Foreskin keratinocyte (primary cell): ENCODE data around the gene LRRC37A3.

- RAMPAGE, total RNA: no peak
Observed at GRCh38 chr17:64150070-64151107, 20.4 kb upstream of the ERN1 start.

GRCh38 chr17:64277801-64278280 lies 14.8 kb upstream of the TEX2 start:
- RAMPAGE, total RNA: no peak

DNA sequence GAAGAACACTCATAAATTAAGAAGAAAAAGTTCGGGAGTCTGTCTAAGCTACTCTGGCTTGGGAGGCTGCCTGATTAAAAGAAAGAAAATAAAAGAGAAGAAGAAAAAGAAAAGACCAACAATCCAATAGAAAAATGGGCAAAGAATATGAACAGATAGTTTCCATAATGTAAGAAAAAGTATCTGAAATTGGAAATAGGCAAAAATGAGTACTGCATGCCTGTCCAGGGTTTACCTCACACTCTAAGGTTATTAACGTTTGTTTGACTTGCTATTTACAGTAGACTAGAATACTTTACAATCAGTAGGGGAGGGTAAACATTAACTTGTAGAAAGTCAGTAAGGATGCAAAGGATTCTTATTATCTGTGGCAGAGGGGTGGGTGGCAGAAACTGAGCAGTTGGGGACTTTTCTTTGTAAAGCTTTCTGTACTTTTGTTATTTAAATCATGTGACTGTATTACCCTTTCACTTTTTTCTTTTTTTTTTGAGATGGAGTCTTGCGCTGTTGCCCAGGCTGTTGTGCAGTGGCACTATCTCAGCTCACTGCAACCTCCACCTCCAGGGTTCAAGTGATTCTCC lies 5.4 kb upstream of the PECAM1 start:
- RAMPAGE, total RNA: no peak

DNA sequence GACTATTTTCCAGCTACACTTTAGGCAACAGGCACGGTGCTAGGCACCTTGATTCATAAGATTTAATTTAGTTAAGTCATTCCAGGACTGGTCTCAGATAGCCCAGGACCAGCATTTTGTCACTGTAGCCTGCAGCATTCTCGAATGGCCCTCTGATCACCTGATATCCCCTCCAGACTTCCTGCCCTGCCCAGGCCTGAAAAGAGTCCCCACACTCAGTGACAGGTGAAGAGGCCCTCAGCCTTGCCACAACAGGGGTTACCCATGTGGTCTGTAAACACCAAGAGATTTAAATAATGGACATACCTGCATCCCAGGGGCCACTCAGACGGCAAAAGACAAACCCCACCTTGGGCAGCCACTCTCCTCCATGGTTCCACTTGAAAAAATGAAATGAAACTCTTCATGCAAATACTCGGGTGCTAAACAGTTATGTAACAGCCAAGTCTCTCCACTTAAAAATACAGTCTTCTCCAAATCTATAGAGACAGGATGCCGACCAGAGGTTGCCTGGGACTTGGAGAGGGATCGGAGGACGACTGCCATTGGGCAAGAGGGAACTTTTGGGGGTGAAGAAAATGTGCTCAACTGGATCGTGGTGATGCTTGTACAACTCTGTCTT lies 22.9 kb upstream of the PECAM1 start:
- RAMPAGE, total RNA: no peak

GRCh38 chr17:64418495-64419009 lies 27.9 kb upstream of the PECAM1 start:
- RAMPAGE, total RNA: no peak

DNA sequence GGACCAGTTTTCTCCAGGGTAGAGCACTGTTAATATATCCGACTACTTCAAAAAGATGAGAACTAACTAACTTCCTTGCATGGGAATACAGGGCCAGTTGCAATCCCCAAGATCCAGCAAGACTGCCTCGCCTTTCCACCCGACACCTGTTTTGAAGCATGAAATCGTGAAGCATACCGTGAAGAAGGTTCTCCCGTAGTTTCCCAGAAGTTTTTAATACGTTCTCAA lies 710 bp downstream of the POLG2 start:
- RAMPAGE, total RNA: no peak

GRCh38 chr17:64503742-64504403 lies 2.2 kb downstream of the DDX5 start:
- RAMPAGE, total RNA: no peak

DNA sequence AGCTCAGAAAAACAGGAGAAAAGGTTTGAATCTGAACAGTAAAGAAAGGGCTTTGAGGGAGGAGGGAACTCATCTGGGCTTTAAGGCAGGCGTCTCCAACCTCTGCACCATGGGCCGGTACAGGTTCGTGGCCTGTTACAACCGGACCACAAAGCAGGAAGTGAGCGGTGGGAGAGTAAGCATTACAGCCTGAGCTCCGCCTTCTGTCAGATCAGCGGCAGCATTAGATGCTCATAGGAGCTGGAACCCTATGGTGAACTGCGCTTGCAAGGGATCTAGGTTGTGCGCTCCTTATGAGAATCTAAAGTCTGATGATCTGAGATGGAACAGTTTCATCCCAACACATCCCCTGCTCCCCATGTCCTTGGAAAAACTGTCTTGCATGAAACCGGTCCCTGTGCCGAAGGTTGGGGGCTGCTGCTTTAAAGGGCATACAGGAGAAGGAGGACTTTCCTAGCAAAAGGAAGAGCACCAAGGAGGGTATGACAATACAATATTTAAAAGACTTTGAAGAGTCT lies 62.7 kb downstream of the SMURF2 start:
- RAMPAGE, total RNA: no peak

DNA sequence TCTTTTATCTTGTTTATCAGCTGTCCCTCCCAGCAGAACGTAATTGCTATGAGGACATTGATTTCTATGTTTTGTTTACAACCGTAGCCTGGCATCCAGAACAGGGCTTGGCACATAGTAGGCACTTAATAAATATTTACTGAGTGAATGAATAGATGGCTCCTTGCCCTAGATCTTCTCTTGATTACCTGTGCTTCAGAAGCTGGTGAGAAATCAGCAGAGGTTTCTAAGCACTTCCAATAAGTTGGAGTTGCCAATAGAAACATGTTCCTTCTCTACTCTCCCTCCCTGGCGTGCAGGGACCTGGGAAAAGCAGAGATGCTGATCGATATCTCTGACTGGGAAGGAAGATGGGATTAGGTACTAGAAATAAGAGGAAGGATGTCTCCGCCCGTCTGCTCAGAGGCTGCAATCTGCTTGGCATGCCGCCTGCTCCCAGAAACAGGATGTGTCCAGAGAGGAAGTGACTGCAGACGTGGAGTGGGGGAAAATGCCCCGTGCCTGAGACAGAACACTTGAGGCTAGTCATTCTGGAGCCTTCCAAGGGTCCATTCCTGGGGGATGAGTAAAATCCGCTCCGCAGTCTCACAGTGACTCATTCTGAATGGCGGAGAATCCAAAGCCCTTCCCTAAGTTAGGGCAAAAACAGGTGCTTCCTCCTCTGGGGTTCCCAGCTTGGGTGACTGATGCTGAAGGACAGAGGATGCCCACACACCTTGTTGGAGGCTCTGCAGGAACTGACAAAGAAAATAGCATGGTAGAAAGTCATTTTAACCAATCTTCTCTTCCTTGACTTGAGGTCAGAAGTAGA lies 44.9 kb upstream of the SMURF2 start:
- RAMPAGE, total RNA: no peak

DNA sequence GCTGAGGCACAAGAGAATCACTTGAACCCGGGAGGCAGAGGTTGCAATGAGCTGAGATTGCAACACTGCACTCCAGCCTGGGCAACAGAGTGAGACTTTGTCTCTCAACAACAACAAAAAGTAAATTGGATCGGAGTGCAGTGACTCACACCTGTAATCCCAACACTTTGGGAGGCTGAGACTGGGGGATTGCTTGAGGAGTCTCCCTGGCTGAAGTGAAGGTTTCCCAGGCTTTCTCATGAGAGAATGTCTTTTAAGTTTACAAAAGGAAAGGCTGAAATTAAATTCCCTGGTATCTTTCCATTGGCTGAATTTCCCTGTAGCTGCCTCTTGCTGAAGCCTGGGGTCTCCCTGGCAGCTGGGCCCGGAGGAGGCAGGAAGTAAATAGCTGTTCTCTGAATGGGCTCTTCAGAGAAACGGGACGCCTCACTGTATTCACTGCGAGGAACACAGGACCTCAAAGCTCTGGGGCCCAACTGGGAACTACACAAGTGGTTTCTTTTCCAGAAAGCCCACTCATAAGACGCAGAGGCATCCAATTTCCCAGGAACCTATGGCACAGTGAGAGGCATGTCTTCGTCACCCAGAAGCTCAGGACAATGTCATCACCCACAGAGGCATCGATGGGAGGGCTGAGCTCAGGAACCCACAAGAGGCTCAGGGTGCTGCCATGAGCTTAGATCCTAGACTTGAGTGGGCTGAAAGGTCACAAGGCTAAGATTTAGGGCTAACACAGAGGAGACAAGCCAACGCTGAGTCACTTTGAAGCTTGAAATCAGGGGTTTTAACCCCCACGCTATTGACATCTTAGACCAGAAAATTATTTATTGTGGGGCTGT lies 77.5 kb upstream of the SMURF2 start:
- RAMPAGE, total RNA: no peak

DNA sequence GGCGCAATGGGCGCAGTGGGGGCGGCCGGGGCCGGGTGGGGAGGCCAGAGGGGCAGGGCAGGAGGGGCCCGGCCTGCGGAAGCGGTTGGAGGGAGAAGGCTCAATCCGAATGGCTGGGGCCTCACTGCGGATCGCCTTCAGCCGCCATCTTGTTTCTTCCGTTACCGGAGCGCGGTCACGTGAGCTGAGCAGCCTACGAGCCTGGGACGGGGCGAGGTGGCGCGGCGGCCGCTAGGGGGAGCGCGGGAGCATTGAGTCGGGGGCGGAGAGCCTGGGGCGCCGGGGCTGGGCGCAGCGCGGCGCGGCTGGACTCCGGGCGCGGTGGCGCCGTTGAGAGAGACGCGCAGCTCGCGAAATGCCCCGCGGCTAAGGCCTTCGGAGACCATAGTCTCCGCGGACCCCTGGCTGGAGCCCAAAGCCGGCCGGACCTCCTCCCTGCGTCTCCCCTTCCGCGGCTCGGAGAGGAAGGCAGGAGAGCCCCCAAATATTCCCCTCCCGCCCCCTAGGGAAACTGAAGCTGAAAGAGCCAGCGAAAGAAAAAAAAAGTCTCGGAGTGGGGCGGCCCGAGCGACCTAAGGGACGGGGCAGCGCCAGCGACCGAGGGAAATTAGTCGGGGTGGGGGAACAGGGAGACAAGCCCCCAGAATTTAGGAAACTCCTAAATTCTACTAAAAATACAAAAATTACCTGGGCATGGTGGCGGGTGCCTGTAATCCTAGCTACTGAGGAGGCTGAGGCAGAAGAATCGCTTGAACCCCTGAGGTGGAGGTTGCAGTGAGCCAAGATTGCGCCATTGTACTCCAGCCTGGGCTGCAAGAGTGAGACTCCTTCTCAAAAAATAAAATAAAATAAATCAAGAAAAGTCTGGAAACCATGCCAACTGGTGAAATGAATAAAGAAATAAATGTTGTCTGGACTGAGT lies at the start of gene LRRC37A3:
Gene LRRC37A3, minus strand, starts transcription at position 173 of the 922 bp plus-strand sequence.
- RAMPAGE, total RNA: no peak

DNA sequence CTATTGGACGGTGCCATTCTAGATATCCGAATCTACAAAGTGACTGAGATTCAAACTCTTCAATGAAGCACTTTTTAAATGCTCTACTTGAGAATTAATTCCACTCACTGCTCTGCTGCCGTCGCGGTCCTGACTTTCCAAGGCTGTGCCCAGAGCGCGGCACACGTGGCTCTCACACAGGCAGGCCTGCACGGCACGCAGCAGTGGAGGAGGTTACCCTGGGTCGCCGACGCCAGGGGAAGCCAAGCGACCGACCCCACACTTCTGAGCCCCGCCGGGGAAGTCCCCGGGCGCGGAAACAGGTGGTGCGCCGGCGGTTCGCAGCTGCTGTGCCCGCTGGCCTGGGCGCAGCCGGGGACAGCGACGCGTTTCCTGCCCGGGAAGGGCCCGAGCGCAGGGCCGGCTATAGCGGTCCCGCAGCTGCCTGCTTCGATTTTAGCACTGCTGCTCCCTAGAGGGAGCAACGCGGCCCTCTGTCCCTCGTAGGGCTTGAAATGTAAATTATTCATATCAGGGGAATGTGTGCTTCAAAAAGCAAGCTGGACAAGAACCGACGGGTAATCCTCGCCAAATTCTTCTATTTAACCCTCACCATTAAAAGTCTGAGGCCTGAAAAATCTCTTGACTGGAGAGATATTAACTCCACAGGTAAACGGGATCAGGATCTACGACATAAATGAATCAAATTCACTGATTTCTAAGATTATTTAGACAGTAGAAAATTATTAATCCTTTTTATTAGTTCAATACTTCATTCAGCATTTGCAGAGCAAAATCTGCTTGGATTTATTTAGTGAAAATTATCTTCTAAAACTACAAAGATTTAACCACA lies 46.6 kb upstream of the LRRC37A3 start:
- RAMPAGE, total RNA: no peak

GRCh38 chr17:64988397-64989112 lies 68.0 kb downstream of the GNA13 start:
- RAMPAGE, total RNA: no peak

DNA sequence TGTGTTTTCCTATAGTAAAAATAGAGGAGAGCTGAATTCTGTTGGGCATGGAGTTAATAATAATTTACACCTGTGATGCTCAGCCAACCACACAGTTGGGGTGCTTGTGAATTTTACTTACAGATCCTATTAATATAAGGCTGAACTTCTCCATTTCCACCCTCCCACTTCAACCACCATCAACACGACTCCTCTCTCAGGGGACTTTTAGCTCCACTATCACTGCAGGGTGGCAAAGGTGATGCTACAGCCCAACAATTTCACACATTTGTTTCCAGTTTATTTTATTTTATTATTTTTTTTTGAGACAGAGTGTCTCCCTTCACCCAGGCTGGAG lies 58.1 kb downstream of the GNA13 start:
- RAMPAGE, total RNA: no peak

GRCh38 chr17:65036920-65037951 lies 19.3 kb downstream of the GNA13 start:
- RAMPAGE, total RNA: no peak

GRCh38 chr17:65183647-65183975 lies 46.4 kb downstream of the RGS9 start:
- RAMPAGE, total RNA: no peak

GRCh38 chr17:65283495-65284122 lies 146.4 kb downstream of the RGS9 start:
- RAMPAGE, total RNA: no peak

DNA sequence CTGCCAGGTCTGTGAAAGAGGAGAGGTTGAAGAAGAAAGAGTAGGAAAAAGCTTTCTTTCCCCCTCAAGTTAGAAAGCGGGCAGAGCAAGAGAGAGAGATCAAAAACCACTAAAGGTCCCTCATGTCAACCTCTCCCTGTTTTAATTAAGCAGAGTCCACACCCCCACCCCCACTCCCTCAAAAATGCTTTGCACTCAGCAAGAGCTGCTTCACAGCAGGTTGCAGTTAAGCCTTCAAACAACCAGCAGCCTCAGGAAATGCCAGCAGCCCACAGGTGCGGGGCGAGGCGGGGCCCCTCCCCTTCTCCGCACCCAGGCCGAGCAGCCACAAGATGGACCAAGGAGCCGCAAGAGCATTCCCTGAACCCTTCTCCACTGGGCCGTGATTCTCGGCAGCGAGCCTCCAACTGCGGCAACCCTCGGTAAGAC lies 66.3 kb downstream of the AXIN2 start:
- RAMPAGE, total RNA: no peak

GRCh38 chr17:65555660-65556365 lies 5.6 kb downstream of the AXIN2 start:
- RAMPAGE, total RNA: no peak

DNA sequence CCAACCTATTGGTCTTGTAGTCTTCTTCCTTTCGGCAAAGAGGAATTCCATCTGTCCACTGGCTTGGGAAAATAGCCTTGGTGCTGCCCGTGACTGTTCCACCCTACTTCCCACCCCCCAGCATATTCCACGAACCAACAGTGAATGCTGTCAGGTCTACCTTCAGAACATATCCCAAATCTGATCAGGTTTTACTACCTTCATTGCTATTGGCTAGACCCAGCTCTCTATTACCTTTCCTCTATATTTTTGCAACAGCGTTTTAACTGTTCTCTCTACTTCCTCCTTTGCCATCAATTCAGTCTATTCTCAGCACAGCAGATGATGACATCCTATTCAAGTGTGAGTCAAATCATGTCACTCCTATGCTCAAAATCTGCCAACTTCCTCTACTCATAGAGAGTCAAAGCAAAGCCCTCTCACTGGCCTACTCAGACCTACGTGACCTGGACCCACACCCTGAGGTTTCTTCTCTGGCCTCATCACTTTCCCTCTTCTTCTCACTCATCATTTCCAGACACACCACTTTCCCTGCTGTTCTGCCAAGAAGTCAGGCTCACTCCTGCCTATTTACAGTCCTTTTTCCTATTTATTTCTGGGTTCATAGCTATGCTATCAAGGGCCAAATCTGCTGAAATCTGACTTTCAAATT lies 289.0 kb upstream of the AXIN2 start:
- RAMPAGE, total RNA: no peak